WTC11 (cell line): ENCODE data around the genes MASP1 and RTP4.

GRCh38 chr3:186956020-186956749 lies 25.9 kb downstream of the ST6GAL1 start:
- PRO-cap = no peak

- PRO-cap = no peak
These were observed 97.9 kb downstream of the RPL39L start for GRCh38 chr3:187041421-187041780.

DNA sequence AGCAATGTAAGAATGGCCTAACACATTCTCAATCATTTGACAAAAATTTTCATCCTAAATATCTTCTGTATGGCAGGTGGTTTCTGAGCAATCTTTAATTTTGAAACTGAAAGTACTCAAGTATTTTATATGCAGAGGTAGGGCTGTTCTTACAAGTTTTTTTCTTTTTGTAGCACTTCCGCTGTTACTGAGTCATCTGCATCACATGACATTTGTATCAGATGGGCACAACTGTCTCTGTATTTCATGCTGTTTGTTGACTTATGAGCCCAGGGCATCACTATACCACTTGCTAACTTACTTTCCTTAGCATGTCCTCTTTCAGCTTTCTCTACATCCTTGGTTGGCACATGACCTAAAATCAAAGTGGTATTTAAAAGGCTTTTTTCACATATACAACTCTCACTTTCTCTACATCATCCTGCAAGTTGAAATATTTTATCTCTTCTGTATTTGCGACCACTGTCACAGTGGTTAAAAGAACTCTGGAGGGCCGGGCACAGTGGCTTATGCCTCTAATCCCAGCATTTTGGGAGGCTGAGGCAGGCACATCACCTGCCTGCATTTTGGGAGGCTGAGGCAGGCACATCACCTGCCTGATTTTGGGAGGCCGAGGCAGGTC lies 8.5 kb downstream of the RPL39L start:
- PRO-cap = no peak

GRCh38 chr3:187179805-187181105 lies 17.0 kb upstream of the RTP1 start:
- PRO-cap = bidirectional peak, plus-strand start at chr3:187180300, minus-strand start at chr3:187180254; bidirectional peak, plus-strand start at chr3:187180486, minus-strand start at chr3:187180439; bidirectional peak, plus-strand start at chr3:187180672, minus-strand start at chr3:187180751; bidirectional peak, plus-strand start at chr3:187181239, minus-strand start at chr3:187180907

DNA sequence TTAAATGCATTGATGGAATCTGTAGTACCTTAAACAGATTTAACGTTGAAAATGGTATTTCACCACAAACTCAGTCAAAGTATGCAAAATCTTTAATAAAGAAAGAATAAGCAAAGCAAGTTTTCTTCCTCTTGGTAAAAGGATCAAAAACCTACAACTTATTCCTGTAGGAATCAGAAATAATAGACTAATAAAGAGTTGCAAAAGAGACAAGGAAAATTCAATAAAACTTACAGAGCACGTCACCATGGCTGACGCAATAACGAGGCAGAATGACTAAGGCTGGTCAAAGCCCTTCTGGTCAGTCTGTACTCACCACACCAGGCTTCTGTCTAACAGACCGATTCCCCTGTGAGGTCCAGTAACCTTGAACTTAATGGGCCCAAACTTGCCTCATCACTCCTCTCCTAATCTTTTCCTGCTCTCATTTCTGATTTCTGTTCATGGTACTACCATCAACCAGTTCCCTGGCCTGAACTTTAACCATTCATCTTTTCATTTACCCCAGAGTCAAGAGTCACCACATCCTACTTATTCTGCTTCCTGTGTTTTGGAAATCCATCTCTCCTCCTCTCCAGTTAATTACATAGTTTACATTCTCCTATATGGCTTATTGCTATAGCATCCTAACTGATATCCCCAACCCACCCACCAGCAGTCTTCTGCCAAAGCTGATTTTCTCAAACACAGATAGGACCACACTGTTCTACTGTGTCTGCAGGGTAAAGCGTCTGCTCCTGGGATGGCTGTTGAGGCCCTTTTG lies 4.9 kb downstream of the MASP1 start:
- PRO-cap = no peak

DNA sequence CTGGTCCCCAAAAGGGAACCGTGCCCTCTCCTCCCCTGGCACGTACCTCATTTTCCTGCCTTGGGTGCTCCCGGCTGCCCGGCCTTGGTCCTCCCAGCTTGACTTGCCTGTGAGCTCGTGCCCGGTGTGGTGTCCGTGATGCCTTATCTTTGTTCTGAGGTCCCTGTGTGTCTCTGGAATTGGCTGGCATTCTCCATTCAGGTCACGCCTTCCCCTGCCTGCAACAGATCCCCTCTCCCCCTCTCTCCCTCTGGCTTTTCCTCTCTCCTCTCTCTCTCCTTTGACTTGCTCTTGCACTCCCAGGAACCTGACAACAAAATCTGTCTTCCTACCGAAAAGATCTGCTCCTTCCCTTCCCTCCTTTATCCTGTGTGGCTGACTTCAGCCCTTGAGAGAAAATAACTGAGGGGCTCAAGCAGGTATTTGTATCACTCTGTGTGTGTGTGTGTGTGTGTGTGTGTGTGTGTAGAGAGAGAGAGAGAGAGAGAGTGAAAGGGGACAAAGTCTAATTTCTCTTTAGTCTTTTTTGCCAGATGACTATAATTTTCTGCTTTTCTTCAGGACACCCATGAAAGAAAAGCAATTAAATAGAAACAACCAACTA lies at the start of gene MASP1:
MASP1 (minus strand) TSS at position 156 of the 604 bp plus-strand sequence.
- PRO-cap = no peak

DNA sequence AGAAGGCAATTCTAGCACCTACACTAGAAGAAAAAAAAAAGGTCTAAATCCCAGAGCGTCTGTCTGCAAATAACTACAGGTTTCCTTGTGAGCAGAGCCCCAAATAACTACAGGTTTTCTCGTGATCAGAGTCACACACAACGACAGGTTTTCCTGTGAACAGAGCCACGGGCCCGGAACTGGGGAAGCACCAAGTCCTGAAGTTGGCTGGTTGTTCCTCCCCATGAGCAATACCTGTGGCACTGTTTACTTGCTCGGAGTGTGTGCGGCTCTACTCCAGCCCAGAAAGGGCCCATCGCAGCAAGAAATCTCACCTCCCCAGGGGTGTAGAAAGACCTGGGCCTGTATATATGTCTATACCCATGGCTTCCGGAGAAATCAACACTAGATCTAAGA lies 647 bp upstream of the MASP1 start:
- PRO-cap = no peak

DNA sequence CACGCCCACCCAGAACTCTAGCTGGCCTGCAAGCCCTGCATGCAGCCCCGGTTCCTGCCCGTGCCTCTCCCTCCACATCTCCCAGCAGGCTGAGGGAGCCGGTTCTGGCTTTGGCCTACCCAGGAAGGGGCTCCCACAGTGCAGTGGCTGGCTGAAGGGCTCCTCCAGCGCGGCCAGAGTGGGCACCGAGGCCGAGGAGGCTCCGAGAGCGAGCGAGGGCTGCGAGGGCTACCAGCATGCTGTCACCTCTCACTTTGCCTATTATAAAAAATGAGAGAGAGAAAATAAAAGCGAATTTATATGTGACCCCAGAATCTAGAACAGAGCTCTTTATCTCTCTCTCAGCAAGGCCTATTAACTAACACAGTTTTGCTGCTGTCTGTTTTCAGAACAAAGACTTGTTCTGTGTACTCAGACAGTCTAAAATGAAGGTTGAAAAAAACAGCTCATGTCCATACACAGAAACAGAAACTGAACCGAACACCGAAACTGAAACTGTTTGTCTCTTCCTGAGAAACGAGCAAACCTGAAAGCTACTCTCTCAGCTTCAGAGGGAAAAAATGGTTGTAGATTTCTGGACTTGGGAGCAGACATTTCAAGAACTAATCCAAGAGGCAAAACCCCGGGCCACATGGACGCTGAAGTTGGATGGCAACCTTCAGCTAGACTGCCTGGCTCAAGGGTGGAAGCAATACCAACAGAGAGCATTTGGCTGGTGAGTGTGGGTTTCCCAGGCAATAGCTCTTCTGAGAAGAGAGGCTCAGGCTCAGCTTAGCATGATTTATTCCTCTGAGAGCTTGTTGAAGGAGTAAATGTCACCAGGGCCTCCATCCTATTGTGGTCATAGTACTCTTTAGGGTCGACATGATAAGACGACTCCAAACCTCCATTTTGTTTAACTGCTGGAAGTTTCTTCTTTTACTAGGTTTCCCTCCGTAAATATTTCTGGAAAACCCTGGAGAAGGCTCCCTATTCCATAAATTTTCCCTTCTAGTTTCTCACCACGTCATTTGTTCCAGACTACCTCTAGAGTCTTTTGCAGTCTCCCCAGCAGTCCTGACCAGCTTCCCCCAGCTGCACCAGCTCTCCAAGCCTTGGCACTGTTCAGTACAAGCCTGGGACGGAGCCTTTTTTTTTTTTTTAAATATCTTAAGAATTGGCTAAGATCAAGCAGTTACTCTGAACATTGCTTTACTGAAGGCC lies at the start of gene RTP4:
RTP4 (plus strand) TSS at position 504 of the 1,203 bp plus-strand sequence.
- PRO-cap = no peak

- PRO-cap = no peak
These were observed 132.5 kb downstream of the SST start for GRCh38 chr3:187537726-187538084.

DNA sequence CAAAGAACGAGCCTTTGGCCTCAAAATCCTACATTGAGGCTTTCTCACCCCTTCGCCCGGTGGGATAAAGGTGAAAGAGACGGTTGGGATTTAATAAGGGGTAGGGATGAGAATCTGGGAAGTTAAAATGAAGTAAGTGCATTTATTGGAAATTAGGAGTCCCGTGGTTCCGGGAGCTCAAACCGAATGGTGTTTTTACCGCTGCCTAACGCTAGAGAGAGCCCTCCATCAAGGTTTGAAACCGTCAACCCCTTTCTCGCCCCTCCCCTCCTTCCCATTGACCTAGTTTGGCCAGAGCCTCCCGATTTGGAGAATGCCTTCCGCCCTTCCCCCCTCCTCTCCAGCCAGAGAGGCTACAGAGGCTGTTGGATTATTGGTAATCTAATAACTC lies 6.5 kb downstream of the BCL6 start:
- PRO-cap = bidirectional peak, plus-strand start at position 347 of the sequence, minus-strand start at position 106 of the sequence

- PRO-cap = bidirectional peak, plus-strand start at chr3:187741697, minus-strand start at chr3:187741403
These were observed 4.1 kb downstream of the BCL6 start for GRCh38 chr3:187740845-187741816.

GRCh38 chr3:187862736-187863081 lies 117.4 kb upstream of the BCL6 start:
- PRO-cap = no peak

GRCh38 chr3:187967057-187967634 lies 186.8 kb upstream of the LPP start:
- PRO-cap = no peak

DNA sequence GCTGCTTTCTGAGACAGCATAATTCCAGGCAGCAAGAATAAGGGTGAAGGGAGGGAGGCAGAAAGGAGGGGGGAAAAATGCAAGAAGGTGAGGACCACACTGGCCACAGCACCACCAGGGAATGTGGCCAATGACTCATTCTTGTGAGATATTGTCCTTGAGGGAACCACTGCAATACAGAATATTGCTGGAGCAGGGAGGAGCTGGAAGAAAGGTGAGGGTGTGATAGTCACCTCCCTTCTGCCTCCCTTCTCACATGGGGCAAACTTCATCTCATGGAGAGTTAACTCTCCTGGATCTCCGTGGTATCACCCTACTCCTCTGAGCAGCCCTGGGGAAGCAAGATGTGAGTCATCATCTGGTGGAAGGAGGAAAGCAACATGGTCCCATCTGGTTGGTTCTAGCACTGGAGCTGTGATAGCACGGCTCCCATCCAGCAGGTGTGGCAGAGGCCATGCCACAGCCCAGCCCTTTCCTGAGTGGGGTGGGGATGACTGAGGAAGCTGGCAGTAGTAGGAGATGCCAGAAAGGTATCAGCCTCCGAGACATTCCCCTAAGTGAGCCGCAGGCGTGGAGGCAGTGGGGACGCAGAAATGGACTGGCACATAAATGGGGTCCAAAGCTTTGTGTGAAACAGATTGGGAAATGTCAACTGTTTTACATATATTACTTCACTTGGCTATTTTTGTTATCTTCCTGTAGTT lies 115.9 kb upstream of the LPP start:
- PRO-cap = no peak

DNA sequence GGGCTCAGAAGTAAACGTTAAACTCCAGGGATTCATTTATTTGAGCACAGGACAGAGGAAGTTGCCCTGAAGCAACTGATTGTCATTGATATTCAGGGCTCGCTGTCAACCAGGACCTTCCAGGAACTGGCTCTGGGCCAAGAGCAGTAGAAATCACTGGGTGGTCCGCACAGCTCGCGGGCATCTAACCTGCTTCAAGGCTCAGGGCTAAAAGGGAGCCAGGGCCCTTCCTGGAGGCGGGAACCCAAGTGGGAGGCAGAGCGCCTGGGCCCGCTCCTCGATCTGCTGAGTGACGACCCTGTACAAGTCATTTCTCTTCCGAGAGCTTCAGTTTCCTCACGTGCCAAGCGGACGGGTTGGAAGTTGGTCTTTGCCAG lies 994 bp upstream of the LPP start:
- PRO-cap = unidirectional peak, plus-strand start at position 85 of the sequence; unidirectional peak, plus-strand start at position 210 of the sequence

DNA sequence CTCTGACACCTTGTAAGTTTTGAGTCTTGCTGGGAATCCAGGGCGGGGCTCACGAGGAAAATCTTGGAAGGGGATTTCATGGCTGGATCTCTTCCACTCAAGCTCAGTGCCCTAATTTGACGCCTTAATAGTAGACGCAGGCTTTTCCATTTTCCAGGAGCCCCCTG lies 722 bp upstream of the LPP start:
- PRO-cap = no peak

DNA sequence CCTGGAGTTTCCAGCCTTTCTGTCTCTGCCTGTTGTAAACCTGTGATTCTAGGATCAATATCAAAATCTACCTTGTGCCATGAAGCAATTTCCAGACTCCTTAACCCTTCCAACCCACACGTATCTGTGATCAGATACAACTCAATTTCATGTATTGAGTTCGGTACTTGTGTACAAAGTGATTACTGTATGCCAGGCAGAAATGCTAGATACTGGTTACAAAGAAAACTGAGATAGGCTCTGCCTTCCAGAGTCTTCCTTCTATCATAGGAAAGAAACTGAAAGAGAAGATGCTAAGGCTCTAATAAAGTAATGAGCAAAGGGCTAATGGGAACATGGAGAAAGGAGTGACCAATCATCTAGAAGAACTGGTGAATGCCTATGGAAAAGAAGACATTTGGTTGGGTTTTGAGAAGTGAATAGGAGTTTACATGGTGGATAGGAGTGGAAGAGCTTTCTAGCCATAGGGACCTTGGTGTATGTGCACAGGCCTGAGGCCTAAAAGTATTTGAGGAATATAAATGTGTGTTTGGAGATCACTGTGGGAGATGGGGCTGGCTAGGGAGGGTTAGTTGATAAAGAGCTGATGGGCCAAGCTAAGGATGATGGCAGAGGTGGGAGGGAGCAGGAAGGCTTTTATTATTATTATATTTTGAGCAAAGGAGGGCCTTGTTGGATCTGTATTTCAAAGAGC lies 6.7 kb downstream of the LPP start:
- PRO-cap = no peak

- PRO-cap = no peak
These were observed 44.8 kb downstream of the LPP start for GRCh38 chr3:188198586-188199340.

GRCh38 chr3:188206334-188206981 lies 52.5 kb downstream of the LPP start:
- PRO-cap = no peak

DNA sequence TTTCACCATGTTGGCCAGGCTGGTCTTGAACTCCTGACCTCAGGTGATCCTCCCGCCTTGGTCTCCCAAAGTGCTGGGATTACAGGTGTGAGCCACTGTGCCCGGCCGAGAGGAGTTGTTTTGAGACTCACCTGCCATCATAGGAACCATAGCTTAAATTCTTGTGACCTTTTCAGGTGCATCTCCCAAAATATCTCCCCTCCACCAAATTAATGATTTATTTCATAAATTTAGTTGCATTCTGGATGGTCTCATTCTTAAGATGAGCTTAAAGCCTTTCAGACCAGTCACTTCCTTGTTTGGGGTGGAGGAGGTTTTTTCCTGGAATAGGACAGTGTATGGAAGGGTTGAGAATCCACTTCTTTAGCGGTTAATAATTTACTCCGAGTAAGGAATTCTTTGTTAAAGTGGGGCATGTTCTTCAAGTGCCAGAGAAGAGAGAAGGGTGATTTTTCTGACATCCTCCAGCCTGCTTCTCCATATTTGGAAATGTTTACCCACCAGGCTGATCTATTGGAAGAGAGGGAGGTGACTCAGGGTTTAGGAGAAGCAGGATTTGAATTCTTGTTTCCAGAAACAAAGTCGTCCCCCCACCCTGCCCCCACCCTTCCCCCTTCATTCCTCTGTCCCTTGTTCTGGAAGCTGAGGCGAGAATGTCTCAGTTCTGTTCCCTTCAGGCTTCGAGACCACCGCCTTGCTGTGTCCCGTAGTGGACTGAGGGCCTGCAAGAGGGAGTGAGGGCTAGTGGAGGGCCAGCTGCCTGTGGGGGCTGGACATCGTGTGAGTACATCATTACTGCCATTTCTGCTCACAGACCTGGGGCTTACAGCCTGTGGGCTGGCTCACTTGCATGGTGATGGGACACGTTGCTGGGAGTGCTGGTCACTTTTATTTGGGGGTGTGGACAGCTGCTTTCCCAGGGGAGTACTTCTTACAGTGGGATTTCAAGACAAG lies 58.4 kb downstream of the LPP start:
- PRO-cap = bidirectional peak, plus-strand start at position 628 of the sequence, minus-strand start at position 490 of the sequence